Temporal lobe (tissue), 2 donors: Measurements from ENCODE around the gene GPR37L1.

DNA sequence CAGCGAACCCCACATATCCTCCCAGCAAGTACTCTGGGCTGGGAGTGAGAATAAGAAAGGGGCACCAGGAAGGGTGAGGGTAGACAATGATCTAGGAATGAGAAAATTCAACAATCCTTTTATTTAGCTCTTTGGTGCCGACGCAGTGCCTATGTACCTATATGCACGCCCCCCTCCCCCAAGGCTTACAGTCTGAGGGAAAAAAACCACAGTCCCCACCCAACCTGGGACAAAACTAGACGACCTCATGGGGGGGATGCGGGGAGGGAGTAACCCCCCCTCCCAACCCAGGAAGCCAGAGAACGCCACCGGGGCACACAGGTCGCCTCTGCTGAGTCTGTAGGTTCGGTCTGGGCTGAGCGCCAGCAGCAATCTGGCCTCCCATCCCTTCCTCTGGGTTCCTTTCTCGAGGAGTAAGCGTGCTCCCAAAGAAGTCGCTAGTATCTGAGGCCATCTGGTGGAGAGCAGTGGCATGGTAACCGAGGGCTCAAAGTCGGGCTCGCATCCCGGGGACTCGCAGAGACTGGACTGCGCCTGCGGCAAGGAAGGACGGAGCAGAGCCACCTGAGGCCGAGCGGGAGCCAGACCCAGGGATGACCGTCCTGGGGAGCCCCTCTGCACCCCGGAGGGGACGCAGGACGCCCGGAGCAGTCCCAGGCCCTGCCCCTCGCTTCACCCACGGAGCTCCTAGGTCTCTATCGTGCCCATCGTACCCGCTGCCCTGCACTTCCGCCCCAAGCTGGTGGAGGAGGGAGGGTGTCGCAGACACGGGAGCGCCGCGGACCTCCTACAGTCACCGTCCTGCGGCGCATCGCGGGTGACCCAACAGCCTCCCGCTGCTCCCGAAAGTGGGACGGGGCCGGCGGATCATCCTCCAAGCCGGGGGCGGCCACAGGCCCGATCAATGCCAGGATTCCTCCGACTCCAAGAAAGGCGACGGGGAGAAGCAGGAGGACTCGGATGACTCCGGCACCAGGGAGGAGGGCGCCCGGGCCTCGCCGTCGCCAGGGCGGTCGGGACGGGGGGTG is 1.9 kb upstream of the CACNA1S start:
- RAMPAGE, long total RNA, result no peak

DNA sequence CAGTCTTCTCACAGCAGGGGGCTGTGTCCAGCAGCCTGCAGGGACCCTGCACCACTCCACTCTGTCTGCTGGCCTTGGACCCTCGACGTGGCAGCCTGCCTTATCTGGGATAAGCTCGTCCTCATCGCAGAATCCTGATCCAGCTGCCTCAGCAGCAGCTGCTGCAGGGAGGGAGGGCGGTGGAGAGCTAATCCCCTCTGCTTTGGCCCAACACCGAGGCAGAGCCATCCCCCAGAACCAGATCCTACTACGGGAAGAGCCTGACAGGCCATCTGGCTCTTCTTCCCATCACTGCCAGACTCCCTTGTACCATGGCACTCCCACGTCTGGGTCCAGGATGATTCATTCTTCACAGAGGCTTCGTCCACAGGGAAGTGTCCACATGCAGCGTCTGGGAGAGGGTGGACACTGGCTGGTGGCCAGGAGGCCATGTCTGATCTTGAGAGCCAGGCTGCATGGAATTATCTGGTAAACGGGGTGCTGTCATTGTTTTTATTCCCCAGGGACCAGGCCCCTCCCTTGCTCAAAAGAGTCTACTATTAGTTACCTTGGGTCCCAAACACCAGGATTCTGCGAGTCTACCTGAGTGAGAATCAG is 14.7 kb upstream of the PKP1 start:
- RAMPAGE, long total RNA, result no peak

DNA sequence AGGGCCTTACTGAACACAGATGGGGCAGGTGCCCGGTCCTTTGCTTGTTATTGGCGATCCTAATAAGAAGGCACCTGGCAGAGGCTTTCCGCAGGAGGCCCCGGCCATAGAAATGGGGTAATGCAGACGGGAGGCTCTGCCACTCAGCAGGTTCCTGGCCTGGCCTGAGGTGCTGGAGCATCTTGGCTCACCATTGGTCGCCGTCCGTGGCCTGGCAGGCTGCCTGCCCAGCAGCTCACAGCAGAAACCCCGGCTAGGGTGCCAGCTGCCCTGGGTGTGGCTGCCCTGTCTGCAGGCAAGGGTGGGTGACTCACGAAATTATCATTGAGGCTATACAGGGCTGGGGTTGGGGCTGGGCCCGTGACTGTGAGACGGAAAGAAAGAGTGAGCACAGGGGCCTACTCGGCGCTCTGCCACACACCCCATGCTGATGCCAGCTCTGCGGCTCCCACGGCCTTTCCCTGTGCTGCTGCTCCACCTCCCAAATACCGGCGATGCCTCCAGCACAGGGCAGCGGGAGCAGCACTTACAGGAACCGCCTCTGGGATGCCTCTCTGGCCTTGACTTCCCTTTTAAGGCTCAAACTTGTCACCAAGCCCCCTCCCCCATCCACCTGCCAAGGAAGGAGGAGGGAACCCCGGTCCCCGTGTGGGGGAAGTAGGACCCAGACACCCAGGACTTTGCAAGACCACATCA is 8.0 kb upstream of the PKP1 start:
- RAMPAGE, long total RNA, result no peak

DNA sequence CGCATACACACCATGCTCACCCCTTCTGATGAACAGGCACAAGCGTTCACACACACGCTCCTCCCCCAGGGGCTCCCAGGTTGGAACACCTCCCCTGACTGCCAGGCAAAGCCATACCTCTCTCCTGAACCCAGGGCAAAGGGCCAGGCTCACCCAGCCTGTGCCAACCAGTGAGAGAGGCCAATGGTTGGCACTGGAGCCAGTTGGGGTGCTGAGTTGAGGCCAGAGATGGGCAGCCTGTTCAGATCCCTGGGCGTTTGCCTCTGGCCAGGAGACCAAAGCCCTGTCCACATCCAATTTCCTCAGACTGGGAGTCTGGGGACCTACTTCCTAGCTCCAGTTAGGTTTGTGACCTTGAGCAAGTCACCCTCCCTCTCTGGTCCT is 5.7 kb upstream of the LAD1 start:
- RAMPAGE, long total RNA, result no peak

GRCh38 chr1:201448128-201448549 is 20.8 kb downstream of the PHLDA3 start:
- RAMPAGE, long total RNA, result no peak

GRCh38 chr1:201448855-201449524 is 20.0 kb downstream of the PHLDA3 start:
- RAMPAGE, long total RNA, result no peak

GRCh38 chr1:201451085-201451536 is 17.9 kb downstream of the PHLDA3 start:
- RAMPAGE, long total RNA, result no peak

GRCh38 chr1:201486066-201486772 is 17.2 kb upstream of the PHLDA3 start:
- RAMPAGE, long total RNA, result no peak

- RAMPAGE, long total RNA, result no peak
These were observed 6.0 kb downstream of the CSRP1 start for GRCh38 chr1:201500561-201501682.

- RAMPAGE, long total RNA, result no peak
These were observed 3.3 kb upstream of the NAV1 start for GRCh38 chr1:201535506-201536111.

DNA sequence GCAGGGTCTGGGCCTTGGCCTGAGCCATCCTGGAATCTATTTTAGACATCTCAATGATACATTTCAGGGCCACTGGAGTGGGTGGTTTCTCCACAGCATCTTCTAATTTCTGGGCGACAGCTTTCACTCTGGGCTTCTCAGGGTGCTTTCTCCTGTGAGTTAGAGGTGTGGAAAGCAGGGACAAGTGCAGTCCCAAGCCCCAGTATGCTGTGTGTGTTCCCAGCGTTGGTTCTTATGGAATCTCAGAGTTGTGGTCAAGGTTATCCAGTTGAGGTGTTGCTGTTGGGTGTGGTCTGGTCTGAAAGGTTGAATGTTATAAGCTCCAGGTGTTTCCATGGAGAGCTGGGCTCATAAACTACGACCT is 117.2 kb downstream of the NAV1 start:
- RAMPAGE, long total RNA, result no peak

- RAMPAGE, long total RNA, result no peak
These were observed 88.1 kb upstream of the IPO9 start for GRCh38 chr1:201740871-201741166.

DNA sequence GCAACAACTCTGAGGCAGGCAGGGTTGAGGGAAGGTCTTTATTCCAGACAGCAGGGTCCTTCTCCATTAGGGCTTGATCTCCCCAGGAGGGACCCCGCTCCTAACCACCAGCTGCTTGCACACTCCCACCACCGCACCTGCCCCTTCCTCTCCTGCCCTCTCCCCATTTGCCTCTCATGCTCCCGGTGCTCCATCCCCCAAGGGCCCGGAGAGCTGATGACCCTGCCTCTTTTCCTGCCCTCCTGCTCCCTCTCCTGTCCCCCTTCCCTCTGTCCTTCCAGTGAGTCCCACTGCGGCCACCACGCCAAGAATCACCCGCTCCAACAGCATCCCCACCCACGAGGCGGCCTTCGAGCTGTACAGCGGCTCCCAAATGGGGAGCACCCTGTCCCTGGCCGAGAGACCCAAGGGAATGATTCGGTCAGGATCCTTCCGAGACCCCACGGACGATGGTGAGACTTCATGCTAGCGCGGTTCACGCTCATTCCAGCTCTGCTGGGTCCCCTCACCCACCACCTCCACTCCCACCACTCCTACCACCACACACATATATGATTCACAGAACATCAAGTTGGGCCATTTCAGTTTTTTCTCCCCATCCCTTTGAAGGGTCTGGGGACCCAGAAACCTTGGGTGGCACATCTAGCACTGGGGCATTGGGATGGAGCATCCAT is 40.6 kb upstream of the IPO9 start:
- RAMPAGE, long total RNA, result no peak

GRCh38 chr1:201812801-201813454 is 16.0 kb upstream of the IPO9 start:
- RAMPAGE, long total RNA, result no peak

DNA sequence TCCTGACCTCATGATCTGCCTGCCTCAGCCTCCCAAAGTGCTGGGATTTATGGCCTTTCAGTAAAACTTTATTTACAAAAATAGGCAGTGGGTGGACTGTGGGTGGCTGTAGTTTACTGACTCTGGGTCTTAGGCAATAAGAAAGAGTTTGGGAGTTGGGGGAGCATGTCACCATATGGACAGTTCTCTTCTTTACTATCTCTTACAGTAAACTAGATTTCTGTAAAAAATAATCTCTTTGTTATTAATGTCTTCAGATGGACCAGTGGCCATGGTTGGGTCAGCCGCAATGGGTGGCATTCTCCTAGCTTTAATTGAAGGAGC is 9.8 kb downstream of the TIMM17A start:
- RAMPAGE, long total RNA, result no peak

DNA sequence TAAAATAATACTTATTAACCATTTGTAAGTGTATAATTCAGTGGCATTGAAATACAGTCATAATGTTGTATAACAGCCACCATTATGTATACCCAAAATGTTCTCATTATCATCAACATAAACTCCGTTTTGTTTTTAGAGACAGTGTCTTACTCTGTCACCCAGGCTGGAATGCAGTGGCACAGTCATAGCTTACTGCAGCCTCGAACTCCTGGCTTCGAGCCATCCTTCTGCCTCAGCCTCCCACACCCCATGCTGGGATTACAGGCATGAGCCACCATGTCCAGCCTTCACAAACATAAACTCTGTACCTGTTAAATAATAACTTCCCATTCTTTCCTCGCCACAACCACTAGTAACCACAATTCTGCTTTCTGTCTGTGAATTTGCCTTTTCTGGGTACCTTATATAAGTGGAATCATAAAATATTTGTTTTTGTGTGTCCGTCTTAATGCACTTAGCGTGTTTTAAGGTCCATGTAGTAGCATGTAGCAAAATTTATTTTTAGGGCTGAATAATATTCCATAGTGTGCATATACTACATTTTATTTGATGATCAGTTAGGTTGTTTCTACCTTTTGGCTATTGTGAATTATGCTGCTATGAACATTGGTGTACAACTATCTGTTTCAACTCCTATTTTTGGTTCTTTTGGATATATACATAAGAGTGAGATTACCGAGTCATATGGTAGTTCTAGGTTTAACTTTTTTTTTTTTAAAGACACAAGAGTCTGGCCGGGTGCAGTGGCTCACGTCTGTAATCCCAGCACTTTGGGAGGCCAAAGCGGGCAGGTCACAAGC is 11.6 kb upstream of the RNPEP start:
- RAMPAGE, long total RNA, result no peak

DNA sequence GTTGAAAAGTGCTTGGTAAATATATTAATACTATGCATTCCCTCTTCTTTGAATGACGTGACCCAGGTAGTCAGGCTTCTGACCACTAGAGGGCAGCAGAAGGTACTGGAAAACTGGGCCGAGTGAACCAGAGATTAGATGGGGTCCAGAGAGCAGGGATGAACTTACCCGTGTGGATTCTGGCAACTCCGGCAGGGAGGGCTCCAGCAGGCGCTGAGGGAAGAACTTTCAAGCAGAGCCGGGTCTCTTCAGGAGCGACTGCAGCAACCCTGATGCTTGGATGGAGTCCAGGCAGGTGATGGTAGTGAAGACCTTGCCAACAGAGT is 792 bp upstream of the ELF3 start:
- RAMPAGE, long total RNA, result no peak

DNA sequence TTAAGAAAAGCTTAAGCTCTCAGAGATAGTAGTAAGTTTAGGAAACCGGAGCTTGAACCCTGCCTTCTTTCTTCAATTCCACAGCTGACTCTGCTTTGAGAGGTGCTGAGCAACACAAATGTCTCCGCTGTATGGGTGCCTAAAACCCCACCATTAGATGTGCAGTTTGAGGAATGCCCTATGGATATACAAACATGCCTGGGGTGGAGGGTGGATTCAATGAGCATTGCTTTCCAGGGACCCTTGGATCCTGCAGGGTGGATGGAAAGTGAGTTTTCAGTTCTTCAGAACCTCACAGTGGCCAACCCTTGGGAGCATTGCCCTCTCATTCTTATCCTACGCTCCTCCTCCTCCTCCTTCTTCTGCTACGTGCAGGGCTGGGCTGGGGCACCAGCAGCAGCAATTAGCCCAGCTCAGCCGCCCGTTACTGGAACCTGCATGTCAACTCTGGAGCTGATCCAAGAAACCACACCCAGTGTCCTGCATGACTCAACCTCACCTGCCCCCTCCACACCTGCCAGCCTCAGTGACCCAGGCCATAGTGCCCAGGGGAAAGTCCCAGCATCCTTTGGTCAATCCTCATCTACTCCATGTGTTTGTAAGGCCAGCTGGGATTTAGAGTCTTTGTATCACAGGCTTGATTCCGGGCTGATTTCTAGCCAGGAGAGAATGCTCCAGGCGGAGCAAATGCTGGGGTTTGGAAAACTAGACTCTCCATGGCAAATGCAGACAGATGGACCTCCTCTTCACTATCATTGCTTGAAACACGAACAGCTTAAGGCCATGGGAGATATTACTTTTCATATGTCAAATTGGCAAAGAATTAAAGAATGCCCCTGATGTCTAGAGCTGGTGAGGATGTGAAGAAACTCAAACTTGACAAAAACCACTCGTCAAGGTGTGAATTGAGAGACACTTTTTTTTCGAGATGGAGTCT is 12.6 kb downstream of the ELF3 start:
- RAMPAGE, long total RNA, result no peak

DNA sequence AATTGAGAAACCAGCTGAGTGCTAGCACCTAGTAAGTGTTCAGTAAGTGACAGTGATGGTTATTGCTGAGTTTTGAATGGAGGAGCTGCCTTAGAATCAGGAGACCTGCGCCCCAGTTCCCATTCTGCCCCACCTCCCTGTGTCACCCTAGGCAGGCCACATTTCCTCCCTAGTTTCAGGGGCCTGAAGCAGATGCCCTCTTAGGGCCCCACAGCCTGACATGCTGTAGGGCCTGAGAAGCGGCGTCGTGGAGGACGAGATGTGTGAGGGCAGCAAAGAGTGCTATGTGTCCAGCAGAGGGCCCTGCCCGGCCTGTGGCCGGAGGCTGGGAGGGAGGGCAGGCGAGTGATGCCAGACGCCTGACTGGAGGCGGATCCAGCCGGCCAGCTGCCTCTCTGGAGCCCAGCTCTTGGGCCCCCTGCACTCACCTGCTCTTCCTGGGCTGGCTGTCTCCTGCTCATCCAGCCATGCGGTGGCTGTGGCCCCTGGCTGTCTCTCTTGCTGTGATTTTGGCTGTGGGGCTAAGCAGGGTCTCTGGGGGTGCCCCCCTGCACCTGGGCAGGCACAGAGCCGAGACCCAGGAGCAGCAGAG is at the start of gene GPR37L1:
GPR37L1 (plus strand) TSS at position 421 of the 592 bp plus-strand sequence.
- RAMPAGE, long total RNA, result start-site peak on the plus strand centred at position 404 of the sequence, 121 bp wide, 17 and 8 reads in 2 replicates

DNA sequence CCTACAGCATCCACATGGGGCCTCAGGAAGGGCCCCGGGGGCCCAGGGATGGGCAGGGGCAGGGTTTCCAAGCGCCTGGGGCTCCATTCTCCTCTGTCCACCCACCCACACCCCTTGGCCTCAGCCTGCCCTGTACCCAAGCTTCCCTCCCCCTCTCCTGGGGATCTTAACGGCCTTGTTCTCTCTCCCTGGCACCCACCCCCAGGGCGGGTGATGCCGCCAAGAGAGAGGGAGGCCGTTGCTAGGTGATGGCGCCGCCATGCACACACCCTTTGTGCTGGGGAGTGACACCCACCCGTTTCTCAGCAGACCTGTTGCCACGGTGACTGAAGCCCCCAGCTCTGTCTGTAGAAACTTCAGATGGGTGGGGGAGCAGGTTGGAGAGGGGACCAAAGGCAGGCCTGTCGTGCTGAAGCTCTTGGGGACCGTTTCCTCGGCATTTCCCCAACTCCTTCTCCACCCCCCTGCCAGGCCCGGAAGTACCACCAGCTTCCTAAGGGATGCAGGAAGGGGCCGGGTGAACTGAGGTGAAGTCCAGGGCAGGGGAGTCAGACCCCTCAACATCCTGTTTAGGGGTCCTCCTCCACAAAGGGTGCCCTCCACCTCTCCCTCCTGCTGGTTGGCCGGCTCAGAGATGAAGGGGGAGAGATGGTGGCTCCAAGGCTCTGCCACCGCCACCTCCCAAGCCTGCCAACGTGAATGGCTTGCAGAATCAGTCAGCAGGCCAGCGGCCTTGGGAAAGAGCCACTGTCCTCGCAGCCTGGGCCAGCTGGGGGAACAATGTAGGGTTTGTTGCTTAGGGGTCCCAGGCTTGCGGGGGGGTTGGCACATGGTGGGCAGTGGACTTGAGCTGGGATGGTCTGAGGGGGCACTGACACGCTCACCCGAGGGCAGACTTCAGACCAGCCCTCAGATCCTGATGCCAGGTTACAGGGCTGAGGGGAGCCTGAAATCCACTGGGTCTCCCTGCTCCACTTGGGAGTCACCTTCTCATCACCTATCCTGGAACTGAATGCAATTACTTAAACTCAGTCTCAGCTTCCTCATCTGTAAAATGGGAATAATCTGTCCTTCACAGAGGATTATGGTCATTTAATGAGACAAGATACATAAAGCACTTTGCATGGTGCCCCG is 7.9 kb downstream of the GPR37L1 start:
- RAMPAGE, long total RNA, result no peak